Bronchus (tissue), 1 donor: ENCODE measurements around the gene LINGO2.

GRCh38 chr9:21803029-21803664 lies 711 bp downstream of the MTAP start:
- PRO-cap = bidirectional peak, plus-strand start at chr9:21803324, minus-strand start at chr9:21803254

- PRO-cap = no peak
Measured at GRCh38 chr9:21833296-21834114, 31.1 kb downstream of the MTAP start.

GRCh38 chr9:21986811-21987123 lies 12.1 kb upstream of the CDKN2A start:
- PRO-cap = unidirectional peak, plus-strand start at chr9:21986966

DNA sequence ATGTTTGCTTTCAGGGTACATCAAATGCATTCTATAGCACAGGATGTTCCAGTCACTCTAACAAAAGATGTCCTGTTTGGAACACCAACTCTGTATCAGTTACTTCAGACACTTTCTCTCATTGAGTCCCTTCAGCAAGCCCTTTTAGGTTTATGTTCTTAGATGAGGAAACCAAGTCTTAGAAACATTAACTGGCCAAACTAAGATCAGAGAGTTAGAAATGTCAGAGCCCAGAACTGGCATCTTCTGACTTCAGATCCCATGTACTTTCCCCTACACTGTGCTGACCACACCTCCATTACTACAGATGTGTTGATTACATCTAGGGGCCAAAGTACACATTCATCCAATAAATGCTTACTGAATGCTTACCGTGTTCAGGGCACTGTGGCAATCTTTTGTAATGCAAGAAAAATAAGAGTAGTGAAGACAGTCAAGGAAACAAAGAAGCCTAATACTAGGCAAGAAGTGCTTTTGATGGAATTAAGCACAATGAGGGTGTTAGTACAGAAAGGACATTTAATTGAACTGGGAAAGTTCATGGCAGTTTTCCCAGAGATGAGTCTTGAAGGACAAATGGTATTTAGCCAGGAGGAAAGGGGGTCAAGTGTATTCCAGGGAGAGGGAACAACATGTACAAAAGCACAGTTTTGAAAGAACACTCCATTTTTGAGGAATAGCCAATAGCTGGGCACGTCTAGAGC lies 89.6 kb upstream of the CDKN2B start:
- PRO-cap = no peak

DNA sequence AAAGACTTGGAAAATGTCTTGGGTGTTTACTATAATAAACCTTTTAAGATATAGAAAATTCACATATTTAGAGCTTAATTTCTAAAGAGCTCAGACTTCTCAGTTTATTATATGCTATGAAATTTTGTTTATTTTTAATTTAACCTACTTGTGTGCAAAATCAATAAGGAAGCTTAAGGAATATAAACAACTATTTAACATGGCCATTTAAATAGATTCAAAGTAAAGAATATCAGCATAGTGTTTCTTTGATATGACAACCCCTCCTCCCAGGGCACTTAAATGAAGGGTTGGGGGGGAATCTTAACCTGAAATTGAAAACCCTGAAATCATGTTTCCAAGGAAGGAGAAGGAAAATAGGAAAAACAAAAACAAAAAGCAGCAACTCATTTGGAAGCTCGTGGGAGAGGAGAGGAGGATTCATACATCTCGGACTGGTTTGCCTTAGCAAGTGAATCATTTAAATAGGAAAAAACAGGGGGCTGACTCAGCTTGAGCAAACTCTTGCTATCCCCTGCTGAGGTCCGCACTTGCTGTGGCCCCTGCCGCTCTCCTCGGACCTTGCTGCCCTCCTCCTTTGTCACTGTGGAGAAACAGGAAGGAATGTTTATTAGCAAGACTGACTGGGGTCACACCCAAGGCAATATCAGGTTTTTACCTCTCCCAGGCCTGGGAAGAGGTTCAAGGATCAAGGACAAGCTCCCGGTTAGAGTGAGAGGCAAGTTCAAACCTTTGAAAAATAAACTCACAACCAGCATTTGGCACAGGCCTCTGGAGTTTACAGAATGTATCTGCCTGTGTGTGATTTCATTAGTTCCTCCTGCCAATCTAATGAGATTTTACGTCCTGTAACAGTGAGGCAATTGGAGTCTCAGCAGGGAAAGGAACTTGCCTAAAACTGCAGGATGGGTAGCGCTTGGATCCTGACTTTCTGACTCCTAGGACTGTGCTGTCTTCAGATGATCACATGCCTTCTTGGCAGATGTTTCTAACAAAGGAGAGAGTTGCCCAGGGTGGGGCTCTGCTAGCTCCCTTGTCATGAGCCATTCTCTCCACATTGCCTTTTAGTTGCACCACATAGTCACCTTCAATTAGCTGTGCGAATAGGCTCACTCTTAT lies 108.4 kb upstream of the CDKN2B start:
- PRO-cap = no peak

- PRO-cap = no peak
Measured at GRCh38 chr9:22820668-22820961, 374.0 kb downstream of the DMRTA1 start.

DNA sequence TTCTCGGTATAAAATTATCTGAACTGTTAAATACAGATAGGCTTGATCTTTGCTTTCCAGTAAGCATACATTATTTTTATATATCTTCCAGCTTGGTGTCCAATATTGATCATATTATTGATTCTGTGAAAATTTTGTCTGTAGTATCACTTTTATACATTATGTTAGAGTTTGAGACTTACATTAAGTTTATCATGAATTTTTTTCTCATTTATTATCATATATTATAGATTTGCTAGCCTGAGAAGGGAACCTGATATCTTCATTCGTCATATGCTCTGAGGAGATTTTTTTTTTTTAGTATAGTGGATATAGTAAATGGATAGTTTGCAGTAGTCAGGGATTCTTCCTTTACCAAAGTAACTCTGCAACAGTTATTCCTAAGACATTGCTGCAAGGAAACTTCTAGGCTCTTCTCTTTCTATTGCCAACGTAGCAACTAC lies 70.6 kb downstream of the TUSC1 start:
- PRO-cap = no peak

DNA sequence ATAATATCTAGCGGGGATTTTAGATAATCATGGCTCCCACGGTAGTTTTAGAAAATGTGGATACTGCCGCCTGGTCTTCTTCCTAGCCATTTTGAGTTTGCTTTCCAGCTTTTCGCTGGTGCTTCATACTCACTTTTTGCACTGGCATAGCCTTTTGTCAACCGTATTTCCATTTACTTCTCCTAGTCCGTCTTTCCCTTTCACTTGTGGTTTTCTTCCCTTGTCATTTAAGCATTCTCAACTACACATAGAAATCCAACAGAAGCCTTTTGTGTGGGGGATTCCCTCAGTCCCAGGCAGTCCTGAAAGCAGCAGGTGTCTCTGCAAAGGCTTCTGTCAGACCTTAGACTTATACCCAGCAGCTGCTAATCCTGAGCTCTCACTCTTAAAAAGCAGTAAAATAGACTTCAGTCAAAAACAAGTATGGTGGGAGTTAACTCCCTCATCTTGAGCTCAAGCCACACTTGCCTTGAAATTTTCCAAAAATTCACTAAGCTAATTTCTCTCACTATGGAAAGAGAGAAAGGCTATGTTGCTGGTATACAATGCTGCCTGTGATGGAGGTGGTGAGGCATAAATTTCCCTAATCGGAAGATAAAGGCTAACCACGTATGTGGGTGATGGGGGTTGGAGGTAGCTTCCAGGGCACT lies 35.0 kb upstream of the IFNK start:
- PRO-cap = no peak

GRCh38 chr9:27749642-27750390 lies 176.5 kb upstream of the C9orf72 start:
- PRO-cap = no peak

- PRO-cap = no peak
Measured at GRCh38 chr9:29212953-29214176, at the start of gene LINGO2. TSS of gene LINGO2 (minus strand) at chr9:29213601.

- PRO-cap = no peak
Measured at GRCh38 chr9:32427011-32427407, 42.6 kb downstream of the ACO1 start.

DNA sequence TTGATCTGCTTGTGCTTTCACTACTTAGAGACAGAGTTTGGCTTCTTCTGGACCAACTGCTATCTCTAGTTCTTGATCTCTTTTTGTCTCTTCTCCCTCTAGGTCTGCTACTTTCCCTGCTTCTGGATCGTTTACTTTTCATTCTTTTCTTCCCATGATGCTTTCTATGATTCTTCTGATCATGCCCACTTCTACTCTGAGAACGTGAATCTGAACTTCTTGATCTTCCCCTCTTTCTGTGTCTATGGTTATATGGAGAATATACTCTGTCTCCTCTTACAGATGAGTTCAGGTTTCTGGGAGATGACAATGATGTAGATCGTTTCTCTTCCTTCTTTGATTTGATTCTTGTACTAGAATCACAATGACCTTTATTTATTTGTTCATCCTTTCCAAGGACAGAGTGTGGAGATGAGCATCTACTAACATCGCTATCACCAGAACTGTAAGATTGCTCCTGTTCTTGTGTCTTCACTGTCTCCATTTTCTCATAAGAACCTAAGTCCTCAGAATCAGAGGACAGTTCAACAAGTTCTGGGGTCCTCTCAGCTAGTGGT lies 9.5 kb upstream of the SMIM27 start:
- PRO-cap = no peak

GRCh38 chr9:32572197-32573010 lies 555 bp downstream of the NDUFB6 start:
- PRO-cap = no peak

GRCh38 chr9:32992308-32992753 lies 9.1 kb downstream of the APTX start:
- PRO-cap = no peak

- PRO-cap = unidirectional peak, minus-strand start at chr9:33020115
Measured at GRCh38 chr9:33019707-33020183, 5.3 kb upstream of the DNAJA1 start.

- PRO-cap = no peak
Measured at GRCh38 chr9:33028891-33030240, 4.3 kb downstream of the DNAJA1 start.

DNA sequence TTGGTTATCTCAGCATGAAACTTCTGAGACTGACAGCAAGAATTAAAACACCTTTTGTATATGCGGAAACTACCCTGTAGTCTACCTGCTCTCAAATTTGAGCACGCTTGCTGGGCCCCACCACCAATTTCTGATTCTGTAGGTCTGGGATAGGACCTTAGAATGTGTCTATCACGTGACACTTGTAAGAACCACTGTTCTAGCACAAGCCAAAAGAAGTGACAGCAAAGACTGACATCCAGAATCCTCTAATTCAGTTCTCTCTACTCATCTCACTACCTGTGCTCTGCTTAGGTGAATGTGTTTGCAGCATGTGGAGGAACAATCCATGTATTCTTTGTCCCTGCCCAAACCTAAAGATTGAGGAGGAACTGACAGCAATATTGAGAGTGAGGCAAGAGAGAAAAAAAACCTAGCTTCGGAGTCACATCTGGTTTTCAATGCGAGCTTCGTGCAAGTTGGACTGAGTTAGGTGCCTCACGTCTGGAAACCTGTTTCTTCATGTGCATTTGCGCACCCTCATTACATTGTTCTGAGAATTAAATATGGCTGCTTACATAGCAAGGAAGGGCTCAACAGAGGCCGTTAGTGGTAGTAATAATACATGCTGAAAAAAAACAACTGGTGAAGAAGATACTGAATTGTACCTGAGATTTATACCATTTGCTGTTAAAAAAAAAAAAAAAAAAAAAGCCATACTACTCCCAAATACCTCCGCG lies 18.4 kb downstream of the DNAJA1 start:
- PRO-cap = no peak

GRCh38 chr9:33113631-33114459 lies 37.4 kb upstream of the SMU1 start:
- PRO-cap = no peak

- PRO-cap = no peak
Measured at GRCh38 chr9:33120249-33120860, 43.9 kb upstream of the SMU1 start.

DNA sequence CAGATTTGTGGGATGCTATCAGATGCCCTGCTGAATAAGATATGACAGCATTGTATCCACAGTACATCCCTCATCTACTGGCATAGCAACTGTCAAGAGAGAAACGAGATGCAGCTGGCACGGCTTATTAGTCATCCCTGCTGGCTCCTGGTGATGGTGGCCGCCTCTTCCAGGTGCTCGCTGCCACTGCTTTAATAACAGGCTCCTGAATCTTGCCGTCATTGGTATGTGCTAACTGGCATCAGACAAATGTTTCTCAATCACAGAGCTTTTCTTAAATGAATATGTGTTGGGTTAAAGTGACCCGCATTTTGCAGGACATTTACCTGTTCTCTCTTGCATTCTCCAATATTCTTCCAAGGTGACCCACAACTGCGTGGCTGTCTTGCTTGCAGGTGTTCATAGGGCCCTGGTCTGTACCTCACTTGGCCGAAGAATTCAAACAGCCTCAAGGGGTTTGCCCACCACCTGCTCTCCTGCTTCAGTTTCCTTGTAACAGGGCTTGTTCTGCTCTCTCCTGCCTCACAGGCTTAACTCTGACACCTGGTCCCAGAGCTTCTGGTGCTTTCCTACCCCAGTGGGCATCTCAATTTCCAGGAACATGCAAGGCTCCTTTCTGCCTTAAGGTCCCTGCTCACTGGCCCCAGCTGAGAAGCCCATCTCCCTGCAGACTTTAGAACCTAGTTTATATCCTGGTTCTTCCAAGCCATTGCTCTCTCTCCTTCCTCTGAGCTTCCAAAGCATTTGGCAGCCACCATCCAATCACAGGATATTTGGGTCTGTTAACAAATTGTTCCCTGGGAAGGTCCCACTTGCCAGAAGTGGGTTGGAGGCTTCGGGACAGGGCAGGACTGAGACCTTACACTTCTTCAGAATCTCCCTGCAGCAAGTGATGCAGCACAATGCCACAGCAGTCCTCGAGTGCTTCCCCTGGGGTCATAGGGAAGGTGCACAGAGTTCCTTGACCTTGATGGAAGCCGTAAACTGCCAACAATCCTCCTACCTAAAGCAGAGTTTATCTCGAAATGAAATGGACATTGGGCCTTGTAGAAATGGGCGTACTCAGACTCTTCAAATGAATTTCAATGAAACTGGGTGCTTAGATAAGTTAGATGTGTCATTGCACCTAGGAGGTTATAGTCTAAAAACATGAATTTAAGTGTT lies 33.5 kb downstream of the B4GALT1 start:
- PRO-cap = no peak